ENCODE data around the gene DAPP1.

GRCh38 chr4:95537172-95537449 lies 11.7 kb downstream of the UNC5C start:
- PRO-cap, result no peak

DNA sequence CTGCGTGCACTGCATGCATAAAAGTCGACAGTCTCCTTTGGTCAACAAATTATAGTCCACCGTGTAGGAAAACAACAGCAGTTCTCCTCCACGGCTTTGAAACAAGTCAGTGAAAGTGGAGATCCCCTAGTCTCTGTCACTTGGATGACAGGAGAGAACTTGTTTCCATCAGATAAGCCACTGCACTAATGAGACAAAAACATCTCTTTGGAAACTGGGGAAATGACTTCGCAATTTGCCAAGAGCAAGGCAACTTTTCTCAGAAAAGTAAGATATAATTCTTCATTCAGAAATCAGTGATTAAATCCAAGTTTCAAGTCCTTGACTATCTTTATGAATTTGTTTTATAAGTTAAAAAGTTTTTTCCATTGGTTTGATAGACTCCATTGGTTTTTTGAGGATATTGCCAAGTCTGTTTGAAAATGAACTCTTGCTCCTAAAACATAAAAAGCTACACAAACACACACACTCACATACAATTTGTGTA lies 9.5 kb downstream of the UNC5C start:
- PRO-cap, result no peak

GRCh38 chr4:98025574-98026026 lies 117.7 kb downstream of the STPG2 start:
- PRO-cap, result no peak

GRCh38 chr4:98315694-98316341 lies 54.6 kb downstream of the RAP1GDS1 start:
- PRO-cap, result no peak

DNA sequence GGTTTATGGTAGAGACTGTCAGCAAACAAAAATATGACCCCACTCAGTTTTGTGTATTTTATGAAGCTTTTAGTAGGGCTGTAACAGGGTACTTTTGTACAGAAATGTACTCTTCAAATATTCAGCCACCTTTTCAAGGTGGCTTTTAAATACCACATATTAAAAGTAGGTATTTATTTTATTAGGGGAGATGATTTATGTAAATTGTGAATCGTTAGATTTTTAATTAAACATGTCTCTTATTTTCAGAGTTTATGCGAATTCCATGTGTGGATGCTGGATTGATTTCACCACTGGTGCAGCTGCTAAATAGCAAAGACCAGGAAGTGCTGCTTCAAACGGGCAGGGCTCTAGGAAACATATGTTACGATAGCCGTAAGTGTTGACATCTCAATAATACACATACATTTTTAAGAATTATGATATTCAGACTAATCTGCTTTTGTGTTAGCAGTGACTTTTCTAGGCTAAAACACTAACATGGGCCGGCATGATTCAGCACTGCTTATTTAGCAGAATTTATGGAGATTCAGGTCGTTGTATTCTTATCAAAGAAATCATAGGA lies 91.1 kb downstream of the RAP1GDS1 start:
- PRO-cap, result no peak

DNA sequence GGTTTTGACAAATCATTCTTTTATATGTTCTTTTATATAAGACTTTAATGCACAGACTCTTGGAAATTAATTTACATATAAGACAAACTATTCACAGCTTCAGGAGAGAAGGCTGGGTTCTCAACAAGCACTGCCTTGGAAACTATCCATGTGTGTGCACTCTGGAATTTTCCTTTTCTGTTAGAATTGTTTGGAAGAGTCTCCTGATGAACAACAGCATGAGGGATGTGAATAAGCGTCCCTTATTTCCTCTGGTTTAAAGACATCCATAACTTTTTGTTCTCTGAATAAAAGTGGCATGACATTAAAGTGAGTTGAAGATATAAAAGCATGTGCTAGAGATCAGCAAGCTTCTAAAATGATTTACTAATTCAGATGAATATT lies 135.4 kb downstream of the TSPAN5 start:
- PRO-cap, result no peak

- PRO-cap, result no peak
Measured at GRCh38 chr4:98527514-98527865, 130.9 kb downstream of the TSPAN5 start.

- PRO-cap, result no peak
Measured at GRCh38 chr4:98570833-98571404, 87.5 kb downstream of the TSPAN5 start.

DNA sequence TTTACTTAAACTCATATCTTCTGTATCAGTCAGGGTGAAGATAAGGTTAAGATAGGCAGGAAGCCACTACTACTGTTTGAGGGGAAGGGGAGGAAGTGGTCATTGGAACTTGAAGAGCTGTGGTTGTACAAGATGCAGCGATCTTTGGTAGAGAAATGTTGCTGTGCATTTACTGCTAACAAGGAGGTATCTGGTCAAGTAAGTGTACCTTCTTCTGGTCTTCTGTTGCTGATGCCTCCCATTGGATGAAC lies 47.8 kb upstream of the TSPAN5 start:
- PRO-cap, result no peak

DNA sequence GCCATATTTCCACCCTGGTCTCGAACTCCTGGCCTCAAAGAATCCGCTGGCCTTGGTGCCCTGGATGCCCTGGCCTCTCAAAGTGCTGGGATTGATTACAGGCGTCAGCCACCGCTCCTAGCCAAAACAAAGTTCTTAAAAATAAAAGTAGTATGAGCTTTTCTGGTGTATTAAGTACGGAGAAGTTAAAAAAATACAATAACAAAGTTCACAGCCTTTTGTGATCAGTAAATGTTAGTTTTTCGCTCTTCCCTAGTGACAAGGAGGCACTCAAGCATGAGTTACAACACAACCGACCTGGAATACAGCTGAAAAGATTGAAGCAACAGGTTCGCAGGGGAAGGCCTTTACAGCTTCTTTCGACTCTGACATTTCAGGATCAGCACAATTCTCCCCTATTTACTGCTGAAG lies 972 bp upstream of the METAP1 start:
- PRO-cap, result no peak

DNA sequence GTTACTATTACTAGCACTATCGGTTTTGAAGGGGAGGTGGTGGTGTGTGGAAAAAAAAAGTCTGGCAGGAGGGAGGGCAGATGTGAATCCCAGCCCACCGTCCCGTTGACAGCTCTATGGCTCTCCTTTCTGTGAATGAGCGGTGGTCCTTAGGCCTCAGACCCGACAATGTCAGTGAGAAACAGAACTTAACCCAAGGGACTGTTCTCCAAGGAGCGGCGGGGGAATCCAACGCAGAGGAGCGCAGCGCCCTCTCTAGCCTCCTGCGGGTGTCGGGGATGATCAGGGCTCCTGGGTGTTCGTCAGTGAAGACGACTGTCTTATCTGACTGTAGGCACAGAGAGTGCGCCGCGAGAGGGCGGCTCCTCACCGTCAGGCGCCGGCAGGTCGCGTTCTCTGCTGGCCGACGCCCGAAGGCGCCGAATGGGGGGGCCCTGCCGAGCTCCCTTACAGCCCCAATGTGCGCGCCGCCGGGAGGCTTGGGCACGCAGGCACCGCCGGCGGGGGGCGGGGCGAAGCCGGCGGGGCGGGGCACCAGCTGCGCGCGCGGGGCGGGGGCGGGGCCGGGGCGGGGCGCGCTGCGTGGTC lies 418 bp upstream of the METAP1 start:
- PRO-cap, result unidirectional peak, minus-strand start at position 293 of the sequence; bidirectional peak, plus-strand start outside the sequence, minus-strand start at position 425 of the sequence

GRCh38 chr4:99103020-99103513 lies 14.5 kb upstream of the ADH5 start:
- PRO-cap, result unidirectional peak, plus-strand start at chr4:99103317

GRCh38 chr4:99652512-99653187 lies 5.0 kb downstream of the C4orf54 start:
- PRO-cap, result no peak

GRCh38 chr4:99723383-99724013 lies 65.9 kb upstream of the C4orf54 start:
- PRO-cap, result no peak

GRCh38 chr4:99815555-99816298 lies 900 bp upstream of the DAPP1 start:
- PRO-cap, result bidirectional peak, plus-strand start at chr4:99815916, minus-strand start at chr4:99815626

GRCh38 chr4:99816434-99817246 lies at the start of gene DAPP1:
DAPP1 (plus strand) TSS chr4:99816827.
- PRO-cap, result bidirectional peak, plus-strand start at chr4:99816850, minus-strand start at chr4:99816654

GRCh38 chr4:99847295-99847742 lies 30.7 kb downstream of the DAPP1 start:
- PRO-cap, result no peak

DNA sequence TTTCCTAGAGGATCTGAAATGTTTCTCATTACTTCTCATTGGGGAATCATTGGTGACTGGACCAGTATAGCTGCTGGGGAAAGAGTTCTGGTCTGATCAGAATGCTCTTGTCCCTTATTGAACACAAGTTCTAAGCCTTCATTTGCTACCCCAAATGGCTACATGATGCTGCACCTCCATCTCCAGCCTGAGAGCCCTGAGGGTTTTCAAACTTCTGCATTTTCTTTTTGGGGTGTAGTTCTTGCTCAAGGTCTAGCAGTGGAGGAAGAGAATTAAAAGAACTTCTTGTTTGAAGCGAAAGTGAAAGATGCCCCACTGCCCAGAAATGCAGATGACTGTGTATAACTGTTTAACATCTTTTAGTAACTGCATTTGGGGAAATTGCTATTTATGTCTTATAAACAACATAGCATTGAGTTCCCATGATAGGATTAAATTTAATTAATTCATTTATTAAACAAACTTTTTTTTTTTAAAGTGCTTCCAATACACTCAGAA lies 38.5 kb downstream of the LAMTOR3 start:
- PRO-cap, result no peak

DNA sequence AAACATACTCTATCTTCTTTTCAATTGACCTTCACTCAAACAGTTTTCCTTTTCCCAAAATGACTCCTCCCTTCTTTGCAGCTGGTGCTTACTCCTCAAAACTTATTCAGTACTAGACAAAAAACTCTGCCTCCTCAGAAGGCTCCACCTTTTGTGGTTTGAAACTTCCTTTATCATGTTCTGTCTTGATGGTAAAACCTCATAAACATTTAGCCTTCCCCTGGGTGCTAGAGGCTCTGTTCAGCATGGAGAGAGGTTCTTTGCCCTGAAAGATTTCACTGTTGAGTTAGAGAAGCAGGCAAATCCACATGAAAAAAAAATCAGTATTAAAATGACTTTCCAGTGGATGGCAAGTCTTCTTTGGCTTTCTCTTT lies 59.1 kb downstream of the EMCN start:
- PRO-cap, result no peak

DNA sequence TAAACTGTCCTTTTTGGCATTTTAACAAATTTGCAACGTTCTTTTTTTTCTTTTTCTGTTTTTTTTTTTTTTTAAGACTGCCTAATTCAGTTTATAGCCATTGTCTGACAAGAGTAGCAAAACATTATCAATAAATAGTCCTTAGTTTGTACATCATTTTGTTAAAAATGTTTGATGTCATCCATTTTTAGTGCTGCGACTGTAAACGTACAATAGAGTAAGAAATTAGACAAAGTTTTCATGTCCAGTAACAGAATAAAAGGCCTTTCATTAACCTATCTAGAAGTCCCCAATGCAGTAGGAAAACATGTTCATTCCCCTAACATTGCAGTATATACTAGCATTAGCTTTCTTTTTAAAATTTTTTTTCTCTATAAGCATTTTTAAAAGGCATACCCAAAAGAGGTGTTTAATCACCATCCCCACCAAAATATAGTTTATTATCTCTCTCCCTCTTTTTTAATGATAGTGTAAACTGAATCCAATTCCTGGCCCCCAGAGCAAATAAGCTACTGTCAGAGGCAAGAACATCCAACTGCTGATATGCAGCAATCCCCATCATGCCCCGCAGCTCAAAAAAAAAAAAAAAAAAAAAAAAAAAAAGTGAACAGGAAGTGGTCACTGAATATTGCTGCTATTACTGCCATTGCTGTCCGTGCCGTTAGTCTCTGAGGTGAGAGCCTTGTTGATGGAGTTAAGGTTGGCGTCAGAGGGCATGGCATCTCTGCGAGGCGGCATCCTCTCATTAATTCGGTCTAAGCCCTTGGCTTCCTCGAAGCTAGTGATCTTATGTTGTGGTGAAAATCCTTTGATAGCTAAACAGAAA lies 321.9 kb downstream of the PPP3CA start:
- PRO-cap, result no peak

Measured in colonic mucosa (tissue), 1 donor.